M059J (cell line): ENCODE data around the genes SNED1, MTERF4 and FARP2.

DNA sequence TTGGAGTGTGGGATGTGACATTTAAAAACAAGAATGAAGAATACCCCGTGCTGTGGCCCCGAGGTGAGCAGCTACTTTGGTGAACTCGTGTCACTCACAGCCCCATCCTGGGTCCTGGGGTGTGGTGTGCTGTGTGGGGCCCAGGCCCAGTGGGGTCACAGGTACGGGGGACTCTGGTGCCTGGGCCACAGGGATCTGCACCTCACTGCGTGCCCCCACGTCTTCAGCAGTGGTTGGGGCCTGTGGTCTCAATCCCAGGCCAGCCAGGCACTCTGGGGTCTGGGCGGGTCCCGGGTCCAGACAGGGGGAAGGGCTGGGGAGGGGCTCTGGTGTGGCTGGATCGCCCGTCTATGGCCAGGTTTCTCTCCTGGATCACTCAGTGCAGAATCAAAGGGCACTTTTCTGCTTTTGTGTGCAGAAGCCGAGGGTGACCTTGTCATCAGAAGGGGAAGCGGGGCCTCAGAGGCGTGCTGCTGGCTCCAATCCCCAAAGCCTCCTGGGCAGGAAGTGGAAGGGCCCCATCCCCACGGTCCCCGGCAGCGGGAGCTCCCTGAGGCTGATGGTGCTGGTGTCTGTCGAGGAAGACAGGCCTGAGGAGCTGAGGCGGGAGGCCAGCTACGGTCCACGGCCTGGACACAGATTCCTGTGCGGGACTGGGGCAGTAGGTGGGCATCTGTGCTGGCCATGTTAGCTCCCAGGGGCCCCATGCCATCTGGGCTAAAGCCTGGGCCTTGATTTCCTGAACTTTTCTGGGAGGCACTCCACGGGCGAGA is 1.5 kb downstream of the GPR35 start:
- RAMPAGE, long total RNA: no peak

DNA sequence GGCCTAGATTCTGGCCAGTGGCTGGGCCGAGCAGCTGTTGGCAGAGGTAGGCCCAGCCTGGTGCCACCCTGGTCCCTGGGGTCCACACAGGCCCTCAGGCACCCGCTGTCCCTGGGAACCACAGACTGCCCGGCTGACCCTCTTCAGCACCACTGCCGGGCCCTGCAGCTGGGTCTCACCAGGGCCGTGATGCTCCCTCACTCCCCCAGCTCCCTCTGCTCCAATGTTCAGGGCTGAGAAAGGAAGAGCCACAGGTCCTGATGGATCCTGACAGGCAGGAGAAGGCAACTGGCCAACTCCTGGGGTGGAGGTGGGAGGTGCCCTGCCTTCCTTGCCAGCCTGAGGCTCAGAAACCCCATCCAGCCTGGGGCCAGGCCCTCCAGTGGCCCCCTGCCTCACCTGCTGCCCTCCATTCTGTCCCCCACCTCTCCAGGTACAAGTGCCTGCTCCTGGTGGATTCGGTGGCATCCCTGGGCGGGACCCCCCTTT is 4.0 kb downstream of the AGXT start:
- RAMPAGE, long total RNA: no peak

DNA sequence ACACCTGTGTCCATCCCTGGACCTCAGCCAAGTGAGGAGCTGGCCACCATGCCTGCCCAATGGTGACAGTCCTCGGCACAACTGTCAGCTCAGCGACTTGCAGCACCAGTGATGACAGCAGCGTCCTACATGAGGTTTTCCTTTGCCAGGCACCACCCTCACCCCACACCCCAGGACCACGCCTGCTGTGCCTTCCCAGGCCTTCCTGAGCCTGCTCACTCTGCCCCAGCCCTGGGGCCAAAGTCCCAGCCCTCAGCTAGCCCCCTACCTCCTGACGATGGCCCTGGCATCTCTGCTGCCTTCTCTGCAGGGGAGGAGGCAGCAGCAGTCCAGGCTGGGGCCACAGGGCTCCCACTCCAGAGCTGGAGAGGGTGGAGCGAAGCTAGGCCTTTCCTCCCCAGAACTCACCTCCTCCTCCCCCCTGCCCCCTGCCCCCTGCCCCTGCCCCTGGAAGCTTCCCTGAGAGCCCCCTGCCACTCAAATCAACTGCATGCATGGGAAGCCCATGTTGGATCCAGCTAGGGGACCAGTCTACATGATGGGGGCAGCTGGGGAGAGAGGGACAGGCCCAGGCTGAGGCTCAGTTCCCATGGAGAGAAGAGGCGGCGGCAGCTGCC is 3.9 kb downstream of the MAB21L4 start:
- RAMPAGE, long total RNA: no peak

DNA sequence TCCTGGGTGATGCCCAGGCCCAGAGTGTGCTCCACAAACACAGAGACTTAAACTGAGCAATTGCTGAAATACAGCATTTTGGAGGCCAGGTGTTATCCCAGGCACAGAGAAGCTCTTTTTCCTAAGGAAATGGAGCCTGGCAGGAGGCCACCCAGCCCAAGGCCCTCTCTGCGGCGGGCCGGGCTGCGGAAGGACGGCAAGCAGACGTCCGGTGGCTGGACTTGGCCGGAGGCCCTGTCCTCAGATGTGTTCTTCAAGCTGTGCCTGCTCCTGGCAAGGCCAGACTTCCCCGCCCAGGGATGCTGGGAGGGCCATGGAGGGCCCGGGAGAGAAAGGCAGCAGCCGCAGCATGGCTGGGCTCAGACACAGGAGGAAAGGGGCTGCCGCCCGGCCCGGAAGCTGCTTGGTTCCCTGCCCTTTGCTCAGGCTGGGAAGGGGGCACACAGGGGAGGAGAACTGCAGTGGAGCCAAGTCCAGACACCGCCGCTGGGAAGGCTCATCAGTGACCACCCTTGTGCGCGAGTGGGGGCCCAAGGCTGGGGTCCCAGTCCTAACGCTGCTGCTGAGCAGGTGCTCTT is 7.6 kb downstream of the CROCC2 start:
- RAMPAGE, long total RNA: no peak

DNA sequence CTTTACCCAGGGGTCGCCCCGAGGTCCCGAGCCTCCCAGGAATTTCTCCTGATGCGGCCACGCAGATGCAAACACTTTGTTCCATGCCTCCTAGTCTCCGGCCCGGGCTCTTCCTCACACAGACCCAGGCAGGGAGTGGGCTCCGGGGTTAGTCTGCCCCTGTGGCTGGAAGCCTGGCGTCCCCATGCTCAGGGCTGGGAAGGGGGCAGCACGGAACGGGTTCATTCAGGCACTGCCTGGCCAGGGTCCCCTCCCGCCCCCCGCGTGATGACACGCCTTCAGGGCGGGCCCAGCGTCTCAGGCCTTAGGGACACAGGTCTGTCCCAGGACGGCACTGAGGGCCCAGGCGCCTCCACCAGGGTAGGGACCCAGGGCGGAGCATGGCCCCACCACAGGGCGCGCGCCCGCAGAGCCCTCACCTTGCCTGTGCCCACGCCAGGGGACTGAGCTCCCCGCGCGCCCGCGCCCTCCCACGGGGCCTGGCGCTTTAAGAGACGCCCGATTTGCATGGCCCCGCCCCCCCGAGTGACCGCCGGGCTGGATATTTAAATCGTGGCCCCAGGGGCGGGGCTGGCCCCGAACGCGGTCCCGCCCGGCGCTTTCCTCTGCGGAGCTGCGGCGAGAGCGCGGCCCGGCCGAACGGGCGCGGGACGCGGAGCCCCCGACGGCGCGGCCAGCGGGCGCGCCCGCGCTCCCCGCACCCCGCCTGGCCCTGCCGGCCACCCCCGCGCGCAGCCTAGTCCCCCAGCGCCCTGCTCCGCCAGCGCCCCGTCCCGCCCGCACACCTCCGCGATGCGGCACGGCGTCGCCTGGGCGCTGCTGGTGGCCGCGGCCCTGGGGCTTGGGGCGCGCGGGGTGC is at the start of gene SNED1:
Gene SNED1, plus strand, starts transcription at position 573 of the 859 bp plus-strand sequence.
- RAMPAGE, long total RNA: no peak

DNA sequence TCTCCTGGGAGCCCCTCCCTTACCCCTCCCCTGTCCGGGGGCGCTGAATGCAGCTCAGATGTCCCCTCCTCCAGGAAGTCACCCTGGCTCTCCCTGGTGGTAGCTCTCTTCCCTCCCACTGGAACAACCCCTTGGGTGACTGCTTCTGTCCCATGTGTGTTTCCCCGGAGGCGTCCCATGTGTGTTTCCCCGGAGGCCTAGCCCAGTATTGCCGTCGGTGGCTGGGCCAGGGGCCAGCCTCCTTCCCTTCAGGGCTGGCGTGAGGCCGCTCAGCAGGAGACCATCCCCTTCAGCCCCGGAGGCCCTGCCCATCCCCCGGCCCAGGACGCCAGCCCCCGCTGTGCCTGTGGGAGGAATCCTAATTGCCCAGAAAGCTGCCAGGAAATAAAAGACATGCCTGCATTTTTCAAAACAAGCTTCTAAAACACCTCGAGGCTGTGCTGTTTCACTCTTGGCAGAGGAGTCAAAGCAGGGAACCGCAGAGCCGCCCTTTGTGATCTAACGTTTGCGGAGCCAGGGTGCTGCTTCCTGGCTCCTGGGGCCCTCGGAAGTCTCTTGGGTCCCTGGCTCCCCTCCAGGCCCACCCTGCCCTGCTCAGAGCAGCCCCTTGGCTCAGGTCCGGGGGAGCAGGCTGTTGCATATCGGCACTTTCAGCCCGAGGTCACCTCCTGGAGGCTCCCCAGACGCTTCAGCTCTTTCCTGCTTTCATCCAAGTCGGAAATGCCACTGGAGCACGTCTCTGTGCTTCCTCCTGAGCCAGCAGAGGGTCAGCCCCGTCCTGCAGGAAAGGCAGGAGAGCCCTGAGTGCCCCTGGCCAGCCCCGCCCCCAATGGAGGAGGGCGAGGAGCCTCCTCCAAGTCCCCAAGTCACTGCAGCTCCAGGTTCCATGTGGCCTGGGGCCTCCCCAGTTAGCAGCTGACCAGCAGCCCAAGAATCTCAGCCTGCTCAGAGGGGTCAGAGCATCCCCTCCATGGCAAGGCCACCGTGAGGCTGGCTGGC is 11.5 kb downstream of the SNED1 start:
- RAMPAGE, long total RNA: no peak

GRCh38 chr2:241080344-241081161 is 21.5 kb downstream of the MTERF4 start:
- RAMPAGE, long total RNA: no peak

GRCh38 chr2:241087938-241088844 is 13.9 kb downstream of the MTERF4 start:
- RAMPAGE, long total RNA: no peak

- RAMPAGE, long total RNA: start-site peak on the minus strand at chr2:241102287-241102325, 11 and 15 reads in 2 replicates
These were observed at the start of gene MTERF4 for GRCh38 chr2:241102180-241102993. MTERF4 (minus strand) TSS chr2:241102287.

- RAMPAGE, long total RNA: no peak
These were observed 47.0 kb downstream of the ANO7 start for GRCh38 chr2:241235419-241235943.

DNA sequence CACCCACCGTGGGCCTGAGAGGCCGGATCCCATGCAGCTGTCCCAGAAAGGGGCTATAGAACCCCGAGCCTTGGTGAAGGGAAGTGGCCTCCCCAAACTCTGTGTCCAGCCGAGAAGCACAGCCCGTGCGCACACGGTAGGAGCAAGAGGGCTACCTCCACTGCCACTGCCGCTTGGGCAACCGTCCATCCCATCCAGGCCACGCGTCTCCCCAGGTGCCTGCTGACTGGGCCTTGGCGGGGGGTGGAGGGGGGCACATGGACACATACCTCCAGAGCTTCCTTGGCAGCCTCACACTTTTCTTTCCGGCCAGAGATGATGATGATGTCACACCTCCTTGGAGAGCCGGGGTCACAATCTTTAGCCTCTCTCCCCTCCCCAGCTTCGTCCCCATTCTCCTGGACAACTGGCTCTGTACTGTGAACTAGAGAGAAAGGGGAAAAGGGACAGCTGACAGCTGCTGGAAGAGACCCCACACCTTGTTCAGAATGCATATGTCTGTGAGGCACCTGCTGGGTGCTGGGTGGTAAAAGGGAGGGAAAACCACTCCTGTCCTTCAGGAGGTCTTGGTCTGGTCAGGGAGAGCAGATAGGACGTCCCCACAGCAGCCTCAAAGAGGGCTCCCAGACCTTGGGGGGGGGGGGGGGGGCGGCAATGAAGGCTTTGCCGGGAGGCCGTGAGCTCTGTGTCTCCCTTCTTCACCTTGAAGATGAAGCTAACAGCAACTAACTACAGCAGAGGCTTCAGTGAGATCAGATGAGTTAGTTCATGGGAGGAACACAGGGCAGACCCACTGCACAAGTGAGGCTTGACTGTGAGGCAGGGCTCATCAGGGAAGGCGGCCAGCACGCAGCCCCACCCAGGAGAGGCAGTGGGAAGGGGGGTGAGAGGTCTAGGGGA is 48.1 kb downstream of the ANO7 start:
- RAMPAGE, long total RNA: no peak

DNA sequence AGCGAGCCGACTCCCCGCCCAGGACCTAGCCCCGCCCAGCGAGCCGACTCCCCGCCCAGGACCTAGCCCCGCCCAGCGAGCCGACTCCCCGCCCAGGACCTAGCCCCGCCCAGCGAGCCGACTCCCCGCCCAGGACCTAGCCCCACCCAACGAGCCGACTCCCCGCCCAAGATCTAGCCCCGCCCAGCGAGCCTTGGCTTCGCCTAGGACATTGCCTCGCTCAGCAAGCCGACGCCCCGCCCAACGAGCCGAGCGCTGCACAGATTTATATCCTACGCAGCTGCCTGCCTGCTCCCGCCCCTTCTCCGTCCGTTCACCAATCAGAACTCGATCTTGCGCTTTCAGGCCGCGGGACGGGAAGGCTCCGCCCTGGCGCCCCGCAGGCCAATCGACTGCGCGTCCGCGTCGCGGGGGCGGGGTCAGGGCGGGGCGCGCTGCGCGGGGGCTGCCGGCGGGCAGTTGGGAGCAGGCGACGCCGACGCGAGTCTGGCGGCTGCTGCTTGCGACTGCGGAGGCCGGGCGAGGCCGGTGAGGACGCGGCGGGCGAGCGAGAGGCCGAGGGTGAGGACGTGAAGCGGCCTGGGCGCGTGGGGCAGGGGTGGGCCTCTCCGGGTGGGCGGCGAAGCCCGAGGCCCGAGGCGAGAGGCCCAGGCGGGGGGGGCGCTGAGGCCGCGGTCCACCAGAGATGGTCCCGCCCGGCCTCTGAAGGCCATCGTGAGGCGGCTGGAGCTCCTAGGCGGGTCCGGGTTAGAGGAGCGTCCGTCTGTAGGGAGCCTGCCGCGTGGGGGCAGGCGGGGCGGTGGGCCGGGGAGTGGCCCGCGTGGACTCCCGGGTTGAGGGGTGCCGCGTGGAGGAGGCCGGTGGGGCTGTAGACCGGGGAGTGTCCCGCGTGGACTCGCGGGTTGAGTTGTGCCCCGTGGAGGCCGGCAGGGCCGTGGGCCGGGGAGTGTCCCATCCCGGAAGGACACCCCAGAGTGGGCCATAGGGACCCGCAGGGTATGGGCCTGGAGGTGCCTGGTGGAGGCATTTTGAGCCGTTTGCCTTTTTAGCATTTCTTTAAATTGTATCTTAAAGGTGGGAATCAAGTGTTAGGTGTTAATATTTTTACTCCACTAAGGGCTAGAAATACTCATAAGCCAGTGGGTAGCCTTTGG is at the start of gene FARP2:
Gene FARP2, plus strand, starts transcription at position 458 of the 1,154 bp plus-strand sequence.
- RAMPAGE, long total RNA: no peak

- RAMPAGE, long total RNA: no peak
These were observed 18.2 kb downstream of the STK25 start for GRCh38 chr2:241489836-241490834.

DNA sequence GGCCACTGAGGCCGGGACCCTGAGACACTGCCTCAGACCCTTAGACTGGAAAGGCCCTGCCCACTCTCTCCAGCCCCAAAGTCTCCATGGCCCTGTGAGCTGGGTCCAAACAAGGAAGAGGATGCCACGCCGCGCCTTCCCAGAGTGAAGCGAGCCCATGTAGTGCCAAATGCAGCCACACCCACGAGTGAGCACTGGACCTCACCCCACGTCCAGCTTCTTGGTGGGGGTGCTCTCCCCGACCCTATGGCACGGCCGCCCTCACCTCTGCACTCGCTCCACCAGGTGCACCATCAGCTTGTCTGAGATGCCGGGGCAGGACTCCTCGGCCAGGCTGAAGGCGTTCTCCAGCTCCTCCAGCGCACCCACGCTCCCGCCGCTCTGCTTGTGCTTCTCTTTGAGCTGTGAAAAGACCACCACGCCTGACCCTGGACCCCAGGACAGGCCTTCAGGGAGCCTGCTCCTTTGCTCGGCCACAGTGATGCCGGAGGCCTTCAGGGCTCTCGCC is 12.2 kb downstream of the STK25 start:
- RAMPAGE, long total RNA: no peak

DNA sequence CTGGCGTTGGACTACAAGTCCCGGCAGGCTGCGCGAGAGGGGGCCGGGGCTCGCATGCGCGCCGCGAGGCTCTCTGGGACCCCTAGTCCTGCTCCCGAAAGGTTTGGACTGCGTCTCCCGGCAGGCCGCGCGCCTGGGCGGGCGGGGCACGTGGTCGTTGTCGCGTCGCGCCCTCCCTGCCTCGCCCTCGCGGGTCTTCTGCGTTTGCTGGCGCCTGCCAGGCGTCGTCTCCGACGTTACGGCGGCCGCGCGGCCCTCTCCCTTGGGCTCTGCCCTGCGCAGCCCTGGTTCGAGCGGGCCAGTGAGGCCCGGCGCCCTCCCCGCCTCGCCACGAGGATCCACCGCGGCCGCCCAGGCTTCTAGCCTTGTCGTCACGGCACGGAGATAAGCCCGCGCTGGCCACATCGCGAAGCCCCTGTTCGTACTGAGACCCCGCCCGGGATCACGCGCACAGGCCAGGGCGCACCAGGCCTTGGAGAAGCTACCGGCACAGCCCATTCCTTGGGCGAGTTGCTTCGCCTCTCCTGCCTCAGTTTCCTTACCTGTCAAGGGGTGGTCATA is 377 bp upstream of the STK25 start:
- RAMPAGE, long total RNA: no peak

GRCh38 chr2:241670576-241670738 is 16.2 kb downstream of the DTYMK start:
- RAMPAGE, long total RNA: no peak

DNA sequence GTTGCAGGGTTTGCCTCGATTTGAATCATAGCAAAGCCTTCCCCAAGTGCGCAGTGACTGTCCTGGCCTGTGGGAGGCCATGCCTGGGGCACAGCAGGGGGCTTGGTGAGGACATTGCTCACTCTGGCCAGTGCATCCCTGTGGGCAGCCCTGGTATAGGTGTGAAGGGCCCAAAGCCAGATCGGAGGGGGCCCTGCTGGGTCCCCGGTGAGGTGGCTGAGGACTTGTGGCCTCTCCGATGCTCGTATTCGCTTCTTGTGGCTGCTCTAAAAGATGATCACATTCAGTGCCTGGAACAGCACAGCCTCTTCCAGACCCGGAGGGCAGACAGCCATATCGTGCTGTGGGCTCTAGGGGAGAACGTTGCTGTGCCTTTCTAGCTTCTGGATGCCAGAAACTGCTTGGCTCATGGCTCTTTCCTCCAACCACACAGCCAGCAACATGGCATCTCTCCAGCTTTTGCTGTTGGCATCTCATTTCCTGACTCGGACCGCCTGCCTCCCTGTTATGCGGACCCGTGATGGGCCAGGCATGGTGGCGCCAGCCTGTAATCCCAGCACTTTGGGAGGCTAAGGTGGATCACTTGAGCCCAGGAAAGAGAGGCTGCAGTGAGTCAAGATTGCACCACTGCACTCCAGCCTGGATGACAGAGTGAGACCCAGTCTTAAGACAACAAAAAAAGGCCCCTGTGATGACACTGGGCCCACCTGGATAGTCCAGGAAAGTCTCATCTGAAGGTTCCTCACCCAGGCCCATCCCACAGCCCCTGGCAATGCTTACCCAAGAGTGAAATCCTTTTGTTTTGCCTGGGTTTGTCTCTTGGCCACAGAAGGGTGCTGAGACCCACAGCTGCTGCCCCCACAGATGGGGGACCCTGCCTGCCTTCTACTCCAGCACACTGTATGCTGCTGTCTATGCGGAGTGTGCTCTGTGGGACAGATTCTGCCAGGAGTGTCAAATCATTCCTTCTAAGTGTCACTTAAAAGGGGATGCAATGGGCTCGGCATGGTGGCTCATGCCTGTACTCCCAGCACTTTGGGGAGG is 12.1 kb downstream of the DTYMK start:
- RAMPAGE, long total RNA: no peak

GRCh38 chr2:241680797-241681739 is 5.5 kb downstream of the DTYMK start:
- RAMPAGE, long total RNA: no peak

- RAMPAGE, long total RNA: no peak
These were observed 591 bp downstream of the GAL3ST2 start for GRCh38 chr2:241777039-241777786.

DNA sequence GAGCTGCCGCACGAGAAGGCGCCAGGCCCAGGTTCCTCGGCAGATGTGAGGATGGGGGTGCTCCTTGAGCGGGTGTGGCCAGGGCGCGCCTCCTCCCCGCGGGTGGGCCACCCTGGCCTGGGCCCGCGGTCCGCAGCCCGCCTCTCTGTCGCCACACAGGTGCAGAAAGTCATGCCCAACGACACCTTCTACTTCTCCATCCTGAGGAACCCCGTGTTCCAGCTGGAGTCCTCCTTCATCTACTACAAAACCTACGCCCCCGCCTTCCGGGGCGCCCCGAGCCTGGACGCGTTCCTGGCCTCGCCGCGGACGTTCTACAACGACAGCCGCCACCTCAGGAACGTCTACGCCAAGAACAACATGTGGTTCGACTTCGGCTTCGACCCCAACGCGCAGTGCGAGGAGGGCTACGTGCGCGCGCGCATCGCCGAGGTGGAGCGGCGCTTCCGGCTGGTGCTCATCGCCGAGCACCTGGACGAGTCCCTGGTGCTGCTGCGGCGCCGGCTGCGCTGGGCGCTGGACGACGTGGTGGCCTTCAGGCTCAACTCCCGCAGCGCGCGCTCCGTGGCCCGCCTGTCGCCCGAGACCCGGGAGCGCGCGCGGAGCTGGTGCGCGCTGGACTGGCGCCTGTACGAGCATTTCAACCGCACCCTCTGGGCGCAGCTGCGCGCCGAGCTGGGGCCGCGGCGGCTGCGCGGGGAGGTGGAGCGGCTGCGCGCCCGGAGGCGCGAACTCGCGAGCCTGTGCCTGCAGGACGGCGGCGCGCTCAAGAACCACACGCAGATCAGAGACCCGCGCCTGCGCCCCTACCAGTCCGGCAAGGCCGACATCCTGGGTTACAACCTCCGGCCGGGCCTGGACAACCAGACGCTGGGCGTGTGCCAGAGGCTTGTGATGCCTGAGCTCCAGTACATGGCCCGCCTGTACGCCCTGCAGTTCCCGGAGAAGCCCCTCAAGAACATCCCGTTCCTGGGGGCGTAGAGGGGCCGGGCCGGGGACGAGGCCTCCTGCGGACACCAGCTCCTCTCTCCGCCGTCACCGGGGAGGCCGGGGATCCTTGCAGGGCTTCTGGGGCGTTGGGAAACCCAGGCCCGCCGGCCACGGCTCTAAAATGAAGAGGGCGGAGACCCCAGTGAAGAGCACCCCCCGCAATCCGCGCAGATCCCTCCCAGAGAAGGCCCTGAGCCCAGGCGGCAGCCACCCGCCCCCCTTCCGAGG is 5.4 kb upstream of the NEU4 start:
- RAMPAGE, long total RNA: no peak